Right cardiac atrium (tissue), 1 donor: ENCODE measurements around a stretch of chr14.

DNA sequence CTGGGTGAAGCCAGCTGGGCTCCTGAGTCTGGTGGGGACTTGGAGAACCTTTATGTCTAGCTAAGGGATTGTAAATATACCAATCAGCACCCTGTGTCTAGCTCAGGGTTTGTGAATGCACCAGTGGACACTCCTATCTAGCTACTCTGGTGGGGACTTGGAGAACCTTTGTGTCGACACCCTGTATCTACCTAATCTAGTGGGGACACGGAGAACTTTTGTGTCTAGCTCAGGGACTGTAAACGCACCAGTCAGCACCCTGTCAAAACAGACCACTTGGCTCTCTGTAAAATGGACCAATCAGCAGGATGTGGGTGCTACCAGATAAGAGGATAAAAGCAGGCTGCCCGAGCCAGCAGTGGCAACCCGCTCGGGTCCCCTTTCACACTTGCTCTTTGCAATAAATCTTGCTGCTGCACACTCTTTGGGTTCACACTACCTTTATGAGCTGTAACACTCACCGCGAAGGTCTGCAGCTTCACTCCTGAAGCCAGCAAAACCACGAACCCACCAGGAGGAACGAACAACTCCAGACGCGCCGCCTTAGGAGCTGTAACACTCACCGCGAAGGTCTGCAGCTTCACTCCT lies 152.2 kb upstream of the SIPA1L1 start:
- PRO-cap, result no peak

GRCh38 chr14:71181347-71181734 lies 138.9 kb upstream of the SIPA1L1 start:
- PRO-cap, result no peak

GRCh38 chr14:71350362-71350985 lies 30.2 kb downstream of the SIPA1L1 start:
- PRO-cap, result no peak

- PRO-cap, result no peak
Observed at GRCh38 chr14:71353155-71353947, 33.1 kb downstream of the SIPA1L1 start.

- PRO-cap, result no peak
Observed at GRCh38 chr14:71355698-71356587, 35.7 kb downstream of the SIPA1L1 start.

DNA sequence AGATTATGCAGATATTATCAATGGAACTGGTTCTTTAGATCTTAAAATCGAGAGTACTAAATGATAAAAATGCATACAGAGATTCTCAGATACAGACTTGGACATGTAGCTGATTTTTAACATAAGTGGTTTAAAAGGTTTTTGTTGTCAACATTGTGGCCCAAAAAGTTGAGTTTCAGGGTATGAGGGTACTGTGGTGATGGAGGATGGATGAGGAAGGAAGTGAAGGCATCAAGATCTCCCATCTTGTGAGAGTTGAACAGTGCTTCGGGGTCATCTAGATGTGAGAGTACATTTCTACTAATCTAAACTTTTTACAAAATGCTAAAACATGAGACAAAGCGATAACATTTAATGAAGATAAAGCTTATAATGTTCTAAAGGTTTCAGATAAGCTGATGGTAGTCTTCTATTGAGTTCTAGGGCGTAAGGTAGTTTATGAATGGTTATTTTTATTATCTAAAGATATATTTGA lies 39.6 kb downstream of the SIPA1L1 start:
- PRO-cap, result no peak

GRCh38 chr14:71371938-71372341 lies 51.7 kb downstream of the SIPA1L1 start:
- PRO-cap, result no peak

- PRO-cap, result no peak
Observed at GRCh38 chr14:71722990-71723417, 209.2 kb upstream of the RGS6 start.

- PRO-cap, result no peak
Observed at GRCh38 chr14:71918786-71919314, 13.4 kb upstream of the RGS6 start.

GRCh38 chr14:72451617-72451999 lies 442.3 kb downstream of the DPF3 start:
- PRO-cap, result no peak

GRCh38 chr14:72615732-72616210 lies 278.1 kb downstream of the DPF3 start:
- PRO-cap, result no peak

- PRO-cap, result no peak
Observed at GRCh38 chr14:72619166-72619628, 274.7 kb downstream of the DPF3 start.

- PRO-cap, result no peak
Observed at GRCh38 chr14:72714030-72714539, 179.8 kb downstream of the DPF3 start.

DNA sequence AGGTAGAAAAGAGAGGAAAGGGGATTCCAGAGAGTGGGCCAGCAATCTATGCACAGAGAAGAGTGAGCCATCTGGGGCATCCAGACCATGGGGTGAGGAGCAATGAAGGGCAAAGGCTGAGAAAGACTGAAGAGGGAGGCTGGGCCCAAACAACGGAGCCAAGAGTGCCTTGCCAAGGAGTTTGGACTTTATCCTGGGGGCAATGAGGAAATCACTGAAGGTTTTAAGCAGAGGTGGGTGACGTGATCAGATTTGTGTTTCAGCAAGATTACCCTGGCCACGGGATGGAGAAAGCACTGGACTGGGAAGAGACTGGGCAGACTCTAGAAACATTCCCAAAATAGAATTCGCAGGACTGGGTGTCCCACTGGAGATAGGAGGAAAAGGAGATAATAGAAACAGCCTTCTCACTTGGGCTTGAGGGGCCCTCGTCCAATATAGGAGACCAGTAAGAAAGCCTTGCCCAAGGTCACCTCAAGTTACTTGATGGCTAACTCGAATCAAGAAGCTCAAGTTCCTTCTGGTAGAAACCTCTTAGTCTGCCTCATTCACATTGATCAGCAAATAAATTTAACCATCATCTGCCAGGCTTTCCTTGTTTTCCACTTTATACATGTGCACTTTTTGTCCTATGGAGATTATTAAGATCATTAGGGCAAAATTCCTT lies 65.2 kb downstream of the DPF3 start:
- PRO-cap, result no peak

DNA sequence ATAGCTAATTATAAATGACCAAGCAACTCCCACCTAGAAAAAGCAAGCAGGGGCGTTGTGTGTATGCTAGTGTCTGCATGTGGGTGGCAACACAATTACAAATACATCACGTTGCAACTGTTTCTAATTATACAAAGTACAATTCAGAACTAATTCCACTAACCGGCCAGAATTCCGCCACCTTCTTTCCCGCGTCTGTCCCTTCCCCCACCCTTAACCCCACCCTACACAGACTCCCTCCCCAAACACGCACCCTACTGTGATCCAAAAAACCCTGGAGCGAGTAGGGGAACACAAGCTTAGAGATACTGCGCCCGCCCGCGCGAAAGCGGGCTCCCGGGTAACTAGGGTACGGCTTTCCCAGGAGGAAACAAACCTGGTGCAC lies 2.1 kb downstream of the DPF3 start:
- PRO-cap, result no peak

- PRO-cap, result no peak
Observed at GRCh38 chr14:73140650-73141548, 4.6 kb downstream of the PSEN1 start.

GRCh38 chr14:73206257-73206682 lies 31.0 kb upstream of the PAPLN start:
- PRO-cap, result no peak

GRCh38 chr14:73567352-73568616 lies 1.2 kb upstream of the ACOT2 start:
- PRO-cap, result no peak

GRCh38 chr14:73725145-73725386 lies 10.9 kb upstream of the PNMA1 start:
- PRO-cap, result no peak

DNA sequence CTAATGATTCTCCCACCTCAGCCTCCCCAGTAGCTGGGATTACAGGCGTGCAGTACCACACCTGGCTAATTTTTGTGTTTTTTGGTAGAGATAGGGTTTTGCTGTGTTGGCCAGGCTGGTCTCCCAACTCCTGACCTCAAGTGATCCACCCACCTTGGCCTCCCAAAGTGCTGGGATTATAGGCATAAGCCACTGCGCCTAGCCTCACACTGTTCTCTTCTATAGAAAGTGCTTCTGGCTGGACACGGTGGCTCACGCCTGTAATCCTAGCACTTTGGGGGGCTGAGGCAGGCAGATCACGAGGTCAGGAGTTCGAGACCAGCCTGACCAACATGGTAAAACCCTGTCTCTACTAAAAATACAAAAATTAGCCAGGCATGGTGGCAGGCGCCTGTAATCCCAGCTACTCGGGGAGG lies 22.2 kb downstream of the MIDEAS start:
- PRO-cap, result no peak